Pulmonary lymph node (tissue), 1 donor: ENCODE measurements around a stretch of chr15.

DNA sequence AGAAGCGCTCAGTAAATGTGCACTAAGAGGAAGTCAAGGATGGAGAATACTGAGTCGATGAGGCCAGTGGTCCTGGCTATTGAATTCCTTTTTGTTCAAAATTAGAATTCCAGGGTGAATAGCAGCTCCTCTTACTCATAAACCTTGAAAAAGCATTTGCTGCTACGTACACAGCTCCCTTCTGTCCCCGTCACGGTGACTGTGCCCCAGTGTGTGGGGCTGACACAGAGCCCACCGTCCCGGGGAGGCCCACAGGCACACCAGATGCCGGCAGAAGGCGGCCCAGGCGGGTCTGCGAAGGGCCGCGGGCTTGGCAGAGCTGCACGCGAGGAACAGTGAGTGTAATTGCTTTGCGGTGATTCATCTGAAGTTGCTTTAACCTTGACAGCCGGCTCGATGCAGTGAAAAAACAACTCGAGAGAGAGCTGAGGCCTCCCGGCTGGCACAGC, 172.9 kb downstream of the MEGF11 start:
- PRO-cap: no peak

- PRO-cap: no peak
Observed at GRCh38 chr15:66168907-66169541, 84.5 kb downstream of the MEGF11 start.

GRCh38 chr15:66252990-66253550, 480 bp downstream of the MEGF11 start:
- PRO-cap: no peak

DNA sequence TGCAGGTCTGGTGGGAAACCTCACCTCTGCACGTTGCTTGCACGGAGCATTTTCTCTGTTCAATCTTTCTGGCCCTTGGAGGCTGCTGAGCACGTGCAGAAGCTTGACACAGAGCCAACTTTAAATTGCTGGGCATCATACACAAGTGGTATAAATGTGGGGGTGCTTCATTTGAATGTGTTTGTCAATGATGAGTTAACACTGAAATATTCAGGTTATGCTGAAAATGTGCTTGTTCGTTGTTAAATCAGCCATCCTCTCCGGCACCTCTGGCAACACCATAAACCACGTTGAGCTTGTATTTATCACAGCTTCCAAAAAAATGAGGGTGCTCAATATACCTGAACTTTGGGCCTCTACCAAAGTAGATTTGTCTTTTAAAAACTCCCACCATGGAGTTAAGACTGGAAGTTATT, 1.1 kb downstream of the DIS3L start:
- PRO-cap: no peak

- PRO-cap: no peak
Observed at GRCh38 chr15:66488124-66488802, 9.3 kb downstream of the SNAPC5 start.

DNA sequence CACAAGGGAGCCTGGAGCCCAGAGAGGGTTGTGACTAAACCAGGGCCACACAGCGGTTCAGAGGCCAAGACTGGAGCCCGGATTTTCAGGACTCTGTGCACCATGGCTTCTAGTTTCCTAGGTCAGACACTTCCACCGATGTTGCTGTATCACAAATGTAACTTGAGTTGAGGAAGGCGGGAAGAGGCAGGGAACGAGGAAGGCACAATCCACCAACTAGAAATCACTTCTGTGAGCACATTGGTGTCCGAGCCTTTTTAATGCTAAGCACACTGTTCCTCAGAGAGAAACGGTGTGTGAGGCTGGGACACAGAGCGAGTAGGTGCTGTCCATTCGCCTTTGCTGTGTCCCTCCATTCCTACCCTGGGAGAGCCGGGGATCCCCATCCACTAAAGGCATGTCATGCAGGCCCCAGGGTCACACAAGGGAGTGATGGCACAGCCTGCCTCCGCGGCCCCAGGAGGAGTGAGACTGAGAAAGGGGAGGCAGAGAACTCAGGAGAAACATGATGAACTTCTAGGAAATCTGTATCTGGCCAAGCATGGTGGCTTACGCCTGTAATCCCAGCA, 30.5 kb upstream of the SMAD6 start:
- PRO-cap: no peak

DNA sequence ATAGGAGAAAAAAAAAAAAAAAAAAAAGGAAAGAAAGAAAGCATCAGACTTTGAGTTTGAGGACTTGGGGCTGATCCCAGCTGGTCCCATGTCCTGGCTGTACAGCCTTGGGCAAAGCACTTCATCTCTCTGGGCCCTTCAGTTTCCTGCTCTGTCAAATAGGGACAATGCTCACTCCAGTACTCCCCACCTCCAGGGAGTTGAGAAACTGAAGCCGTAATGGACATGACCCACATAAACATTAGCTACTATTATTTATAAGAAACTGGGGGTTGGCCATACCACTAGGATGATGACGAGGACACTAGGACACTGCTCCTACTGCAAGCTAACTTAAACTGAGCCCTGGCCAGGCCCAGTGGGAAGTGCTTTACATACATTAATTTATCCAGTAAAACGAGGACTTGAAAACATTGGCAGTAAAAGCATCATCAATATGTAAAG, 22.9 kb upstream of the SMAD6 start:
- PRO-cap: no peak

GRCh38 chr15:66702932-66703280, 870 bp downstream of the SMAD6 start:
- PRO-cap: no peak

GRCh38 chr15:66707207-66707909, 5.3 kb downstream of the SMAD6 start:
- PRO-cap: no peak

GRCh38 chr15:66763228-66763651, 61.2 kb downstream of the SMAD6 start:
- PRO-cap: no peak

DNA sequence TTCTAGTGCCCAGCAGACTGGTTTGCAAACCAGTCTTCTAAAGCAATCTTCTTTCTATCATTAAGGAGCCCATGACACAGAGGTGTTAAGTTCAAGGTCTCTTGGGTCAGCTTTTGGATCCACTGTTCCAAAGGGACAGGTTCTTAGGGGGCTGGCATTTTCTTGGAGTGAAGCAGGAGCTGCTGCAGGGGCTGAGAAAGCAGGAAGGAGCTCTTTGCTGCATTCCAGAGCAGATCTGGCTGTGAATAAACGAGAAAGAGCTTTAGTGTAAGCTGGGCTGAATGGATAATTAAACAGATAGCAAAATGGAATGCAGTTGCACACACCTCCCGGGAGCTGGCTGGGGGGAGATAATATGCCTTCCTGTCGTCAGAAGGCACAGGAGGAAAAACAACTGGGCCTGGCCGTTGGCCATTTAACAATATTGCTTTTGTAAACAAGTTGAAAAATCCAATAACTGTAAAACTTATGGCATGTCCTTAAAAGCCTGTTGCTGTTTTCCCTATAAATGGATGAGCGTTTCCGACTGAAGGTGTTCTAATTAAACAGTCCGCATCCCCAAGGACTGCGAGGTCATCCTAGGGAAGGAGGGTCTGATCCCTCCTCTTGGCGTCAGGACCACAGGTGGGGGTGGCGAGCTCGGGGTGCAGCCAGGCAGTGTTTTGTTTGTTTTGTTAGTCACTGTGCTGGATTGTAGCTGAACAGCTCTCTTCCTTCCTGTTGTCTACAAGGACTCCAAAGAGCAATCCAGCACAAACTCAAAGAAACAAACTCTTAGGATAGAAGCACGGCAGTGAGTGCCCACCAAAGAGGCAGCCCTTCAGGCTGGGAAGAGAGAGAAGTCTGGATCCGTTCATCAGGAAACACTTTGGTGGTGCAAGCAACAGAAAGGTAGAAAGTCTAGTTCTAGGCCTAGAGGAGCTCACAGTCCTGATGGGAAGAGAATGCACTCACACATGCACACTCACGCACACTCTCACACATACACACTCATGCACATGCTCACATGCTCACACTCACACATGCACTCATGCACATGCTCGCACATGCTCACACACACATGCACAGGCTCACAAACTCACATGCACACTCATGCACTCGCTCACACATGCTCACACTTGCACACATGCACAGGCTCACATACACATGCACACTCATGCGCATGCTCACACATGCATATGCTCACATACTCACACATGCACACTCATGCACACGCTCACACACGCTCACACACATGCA, 133.4 kb upstream of the SMAD3 start:
- PRO-cap: no peak

DNA sequence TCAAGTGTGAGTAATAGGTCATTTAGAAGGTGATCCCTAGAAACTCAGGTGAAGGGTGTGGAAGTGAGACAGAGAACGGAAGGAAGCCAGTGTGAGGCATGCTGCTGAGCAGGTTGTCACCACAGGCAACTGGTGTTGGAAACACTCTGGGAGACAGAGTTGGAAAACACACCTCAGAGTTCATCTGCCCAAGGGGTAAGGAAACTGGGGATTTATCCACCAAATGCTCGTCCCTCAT, 25.7 kb upstream of the SMAD3 start:
- PRO-cap: no peak

GRCh38 chr15:67048626-67049176, 16.7 kb upstream of the SMAD3 start:
- PRO-cap: no peak

GRCh38 chr15:67088140-67088646, 22.8 kb downstream of the SMAD3 start:
- PRO-cap: no peak

DNA sequence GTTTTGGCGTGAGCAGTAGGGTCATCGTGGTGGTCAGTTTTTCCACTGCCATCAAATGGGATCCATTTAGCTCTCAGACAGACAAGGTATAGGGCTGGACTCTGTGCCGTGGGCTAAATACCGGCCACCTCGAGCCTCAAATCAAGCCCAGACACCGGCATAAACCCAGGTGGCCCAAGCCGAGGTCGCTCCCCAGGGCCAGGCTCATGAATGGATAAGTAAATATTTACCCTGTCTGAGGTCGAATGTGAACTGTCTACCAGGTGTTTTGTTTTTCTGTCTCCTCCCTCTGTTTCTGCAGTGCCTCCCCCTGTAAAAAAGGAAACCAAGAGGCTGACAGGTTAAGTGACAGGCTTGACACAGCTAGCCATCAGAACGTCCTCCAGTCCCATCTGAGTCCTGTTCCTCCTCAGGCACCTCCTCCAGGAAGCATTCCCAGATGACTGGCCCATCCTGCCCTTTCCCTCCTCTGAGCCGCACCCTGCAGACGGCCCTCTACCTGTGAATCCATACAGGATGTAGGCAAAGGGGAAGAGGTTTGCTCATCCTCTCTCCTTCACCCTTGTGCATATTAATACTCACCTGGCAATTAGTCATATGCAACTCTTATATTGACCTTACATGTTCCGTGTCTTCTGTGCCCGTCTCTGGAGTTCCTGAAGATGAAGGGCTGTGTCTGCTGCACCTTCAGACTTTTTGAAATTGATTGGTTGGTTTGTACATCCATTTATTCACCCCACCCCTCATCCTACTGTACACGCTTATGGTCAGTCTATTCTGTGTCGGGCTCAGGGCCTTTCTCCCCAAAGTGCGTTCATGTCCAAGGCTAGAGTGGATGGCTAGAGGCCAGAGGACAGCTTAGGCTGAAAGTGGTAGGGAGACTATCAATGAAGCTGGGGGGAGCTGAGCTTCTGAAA, 61.9 kb downstream of the SMAD3 start:
- PRO-cap: no peak

DNA sequence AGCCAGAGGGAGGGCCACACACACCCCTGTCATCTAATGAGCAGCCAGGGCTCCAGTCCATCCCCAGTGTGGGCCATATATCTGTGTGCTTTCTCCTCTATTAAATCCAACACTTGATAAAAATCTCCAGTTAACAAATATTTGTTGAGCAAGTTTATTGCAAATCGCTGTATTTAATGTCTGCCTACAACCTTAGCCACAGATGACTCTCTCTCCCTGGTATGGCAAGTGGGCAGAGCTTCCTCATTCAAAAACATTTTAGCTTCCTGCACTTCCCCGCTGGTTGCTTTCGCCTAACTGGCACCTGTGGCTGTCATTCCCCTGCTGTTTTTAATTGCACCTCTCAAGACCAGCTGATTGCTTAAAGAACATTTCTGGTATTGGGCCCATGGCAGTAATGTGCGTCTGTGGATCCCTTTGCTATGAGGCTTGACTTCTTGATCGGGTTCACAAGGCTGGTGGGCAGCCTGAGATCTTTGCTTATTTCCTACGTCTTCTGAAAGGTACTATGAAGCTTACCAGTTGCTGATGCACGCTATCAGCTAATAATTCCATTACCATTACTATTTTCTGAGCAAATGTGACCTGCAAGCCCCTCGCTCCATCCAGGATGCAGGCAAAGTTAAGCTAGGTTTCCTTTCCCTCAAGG, 83.0 kb downstream of the SMAD3 start:
- PRO-cap: no peak

DNA sequence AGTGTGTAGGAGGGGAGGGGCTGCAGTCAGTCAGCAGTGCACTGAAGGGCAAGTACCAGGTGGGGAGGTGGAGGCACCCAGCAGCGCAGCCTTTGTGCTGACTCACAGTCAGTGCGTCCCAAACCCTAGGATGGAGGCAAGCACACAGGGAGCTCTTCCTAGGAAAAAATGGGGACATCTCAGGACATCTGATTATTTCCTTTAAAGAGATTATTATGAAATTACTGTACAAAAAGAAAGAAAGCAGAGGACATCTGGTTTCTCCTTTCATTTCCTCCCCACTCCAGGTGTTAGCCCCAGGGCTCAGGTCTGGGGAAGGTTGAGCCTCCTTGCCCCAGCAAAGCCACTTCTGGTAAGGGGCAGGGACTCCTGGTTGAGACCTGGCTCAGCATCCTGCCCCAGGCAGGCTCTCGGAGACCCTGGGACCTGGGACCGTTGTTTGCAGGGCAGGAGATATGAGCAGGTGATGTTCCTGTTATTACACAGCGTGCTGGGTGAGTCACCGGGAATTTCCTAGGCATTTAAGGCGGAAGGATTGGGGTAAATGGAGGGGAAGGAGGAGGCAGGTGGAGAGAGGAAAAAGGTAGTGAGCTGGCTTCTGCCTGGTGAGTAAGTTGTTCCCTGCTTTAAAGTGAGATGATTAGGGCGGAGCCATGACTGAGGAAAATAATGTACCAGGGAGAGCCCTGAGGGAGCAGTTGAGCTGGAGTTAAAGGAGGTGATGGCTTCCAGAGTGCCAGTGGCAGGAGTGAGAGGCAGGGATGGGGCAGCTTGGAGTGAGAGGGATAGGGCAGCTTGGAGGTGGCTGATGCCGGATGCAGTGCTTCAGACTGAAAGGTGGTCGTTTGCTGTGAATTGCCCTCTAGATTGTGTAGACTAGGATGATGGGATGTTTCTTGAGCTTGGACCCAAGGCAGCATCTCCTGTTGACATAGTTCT, 79.6 kb downstream of the AAGAB start:
- PRO-cap: no peak

- PRO-cap: no peak
Observed at GRCh38 chr15:67176642-67176993, 77.8 kb downstream of the AAGAB start.

DNA sequence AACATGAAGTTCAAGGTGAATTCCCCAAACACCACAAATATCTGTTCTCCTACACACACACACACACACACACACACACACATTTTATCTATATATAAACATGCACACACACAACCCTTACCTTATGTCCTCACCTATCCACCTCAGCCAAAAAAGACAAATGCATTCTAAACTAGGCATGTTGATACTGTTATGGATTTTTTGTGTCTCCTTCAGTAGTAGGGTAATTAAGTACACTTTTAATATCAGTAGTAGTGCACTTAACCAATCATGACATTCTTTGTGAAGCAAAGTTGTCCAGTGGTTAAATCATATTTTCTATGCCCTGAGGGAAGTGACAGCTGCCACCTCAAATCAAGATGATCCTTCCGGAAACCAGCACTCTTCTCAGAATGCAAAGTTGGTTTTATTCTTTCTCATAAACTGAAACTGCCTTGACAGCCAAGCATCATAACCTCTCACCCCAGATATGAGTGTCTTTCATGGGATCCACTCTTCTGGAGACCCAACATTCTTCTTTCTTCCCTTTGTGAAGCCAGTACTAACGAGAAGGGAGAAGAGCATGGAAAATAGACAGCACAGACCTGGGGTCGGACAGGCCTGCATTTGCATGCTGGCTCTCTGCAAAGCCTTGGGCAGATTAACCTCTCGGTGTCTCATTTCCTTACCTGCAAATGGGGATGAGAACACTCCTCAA, 13.3 kb downstream of the AAGAB start:
- PRO-cap: bidirectional peak, plus-strand start at position 426 of the sequence, minus-strand start at position 282 of the sequence

- PRO-cap: no peak
Observed at GRCh38 chr15:68197479-68198081, 7.6 kb downstream of the CALML4 start.